Ileum (tissue), 1 donor: ENCODE measurements around a stretch of chr5.

DNA sequence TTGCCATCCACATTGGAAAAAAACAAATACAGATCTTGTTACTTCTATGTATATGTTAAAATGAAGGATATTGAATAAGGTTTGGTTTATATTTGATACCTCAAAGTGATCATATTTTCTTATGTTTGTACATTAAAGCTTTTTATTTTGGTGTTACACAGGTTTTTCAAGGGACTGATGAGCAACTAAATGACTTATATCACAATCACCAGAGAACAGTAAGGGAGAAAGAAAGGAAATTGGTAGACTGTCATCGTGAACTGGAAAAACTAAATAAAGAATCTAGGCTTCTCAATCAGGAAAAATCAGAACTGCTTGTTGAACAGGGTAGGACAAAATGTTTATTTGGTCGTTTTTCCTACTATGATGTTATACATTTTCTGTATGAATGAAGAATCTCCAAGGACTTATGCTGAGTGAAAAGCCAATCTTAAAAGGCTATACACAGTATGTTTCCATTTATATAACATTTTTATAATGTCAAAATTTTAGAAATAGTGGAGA lies 31.0 kb downstream of the RAD50 start:
- PRO-cap, result no peak

DNA sequence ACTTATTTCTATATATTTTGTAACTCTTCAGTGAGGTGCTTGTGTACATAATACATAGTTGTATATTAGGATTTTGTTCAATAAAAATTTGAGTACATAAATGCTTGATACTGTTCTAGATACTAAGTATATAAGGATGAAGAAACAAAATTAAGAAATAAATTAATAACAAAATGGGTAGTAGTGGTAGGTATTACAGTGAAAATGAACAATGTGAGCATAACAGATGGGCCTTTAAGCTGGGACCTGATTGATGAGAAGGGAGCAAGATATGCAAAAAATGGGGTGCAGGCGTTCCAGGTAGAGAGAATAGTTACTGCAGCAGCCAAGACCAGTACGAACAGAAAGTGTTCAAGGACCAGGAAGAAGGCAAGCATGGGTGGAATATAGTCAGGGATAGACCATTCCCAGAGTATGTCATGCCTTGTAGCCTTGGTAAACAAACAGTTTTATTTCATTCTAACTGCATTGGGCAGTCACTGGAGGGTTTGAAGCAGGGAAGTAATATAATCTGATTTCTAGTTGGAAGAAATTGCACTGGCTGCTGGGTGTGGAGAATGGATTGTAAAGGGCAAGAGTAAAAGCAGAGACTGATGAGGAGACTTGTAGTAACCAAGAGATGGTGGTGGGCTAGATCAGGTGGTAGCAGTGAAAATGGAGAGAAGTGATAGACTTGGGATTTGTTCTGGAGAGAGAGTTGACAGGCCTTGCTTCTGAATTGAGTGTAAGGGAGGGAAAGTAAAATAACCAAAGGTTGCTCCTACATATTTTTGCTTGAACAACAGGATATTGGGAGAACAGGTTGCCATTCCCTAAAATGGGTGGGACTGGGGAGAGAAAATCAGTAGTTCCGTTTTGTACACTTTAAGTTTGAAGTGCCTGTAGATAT lies 30.5 kb upstream of the IL13 start:
- PRO-cap, result no peak

DNA sequence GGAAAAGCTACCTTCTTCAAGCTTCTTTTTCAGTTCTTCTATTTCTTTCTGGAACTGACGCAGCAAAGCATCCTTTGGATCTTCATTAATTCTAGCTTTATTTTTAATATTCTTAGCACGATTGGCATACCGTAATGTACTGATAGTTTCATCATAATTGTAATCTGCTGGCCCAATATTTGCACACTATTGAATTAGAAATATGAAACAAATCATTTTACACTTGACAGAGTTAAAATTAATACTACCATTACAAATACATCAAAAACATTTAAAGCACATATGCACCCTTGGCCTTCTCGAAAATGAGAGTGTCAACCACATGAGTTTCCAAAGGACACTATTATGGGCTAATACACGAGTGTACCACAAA lies 21.6 kb downstream of the KIF3A start:
- PRO-cap, result no peak

- PRO-cap, result no peak
Measured at GRCh38 chr5:132763581-132764159, 13.4 kb downstream of the SEPTIN8 start.

DNA sequence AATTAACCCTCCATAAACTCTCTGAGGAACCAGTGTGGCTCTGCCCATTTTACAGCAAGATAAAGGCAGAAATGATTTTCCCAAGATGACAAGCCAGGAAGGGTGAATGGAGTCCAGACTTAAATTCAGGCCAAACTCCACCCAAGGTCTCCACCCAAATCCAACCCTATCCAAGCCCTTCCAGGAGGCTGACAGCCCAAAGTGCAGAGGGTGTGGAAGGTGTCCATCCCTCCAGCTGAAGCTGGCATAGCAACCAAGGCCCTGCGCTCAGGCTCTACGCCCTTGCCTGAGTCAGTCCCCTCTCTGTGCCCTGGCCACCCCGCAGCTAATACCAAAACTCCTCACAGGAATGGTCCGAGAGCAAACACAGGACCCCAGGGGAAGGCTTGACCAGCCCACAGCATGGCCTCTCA lies 2.2 kb downstream of the SEPTIN8 start:
- PRO-cap, result no peak

GRCh38 chr5:132777600-132778158 lies 640 bp upstream of the SEPTIN8 start:
- PRO-cap, result no peak

- PRO-cap, result no peak
Measured at GRCh38 chr5:132867274-132868051, 1.0 kb downstream of the UQCRQ start.

- PRO-cap, result no peak
Measured at GRCh38 chr5:132962297-132963186, 892 bp downstream of the AFF4 start.

DNA sequence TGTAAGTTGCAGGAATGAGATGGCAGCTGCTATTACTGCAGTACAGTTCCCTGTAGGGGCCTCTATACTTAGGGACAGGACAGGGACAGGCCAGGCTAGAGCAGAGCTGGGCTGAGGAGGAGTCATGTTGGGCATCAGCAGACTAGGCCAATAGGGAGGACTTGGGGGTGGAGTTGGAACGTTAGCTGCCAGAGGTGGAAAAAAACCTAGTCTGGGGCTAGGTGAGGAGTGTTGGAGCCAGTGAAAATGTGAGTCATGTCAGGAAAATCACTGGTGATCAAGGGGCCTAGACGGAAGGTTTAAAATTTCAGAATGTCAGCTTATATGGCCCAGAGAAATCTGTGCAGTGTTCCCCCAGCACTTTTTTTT lies 8.2 kb upstream of the HSPA4 start:
- PRO-cap, result no peak

DNA sequence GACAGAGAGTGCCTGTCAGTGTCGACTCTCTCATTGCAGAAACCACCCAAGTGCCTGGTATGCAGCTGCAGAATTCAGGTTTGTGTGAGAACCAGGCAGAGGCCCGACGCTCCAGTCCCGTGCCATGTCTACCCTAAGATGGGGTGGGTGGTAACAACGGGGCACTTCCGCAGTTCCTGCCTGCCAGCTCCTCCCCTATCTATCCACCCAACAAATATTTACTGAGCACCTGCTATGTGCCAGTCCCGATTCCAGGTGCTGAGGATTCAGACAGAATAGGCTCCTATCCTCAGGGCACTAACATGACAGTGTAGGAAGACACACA lies 206.7 kb downstream of the FSTL4 start:
- PRO-cap, result no peak

DNA sequence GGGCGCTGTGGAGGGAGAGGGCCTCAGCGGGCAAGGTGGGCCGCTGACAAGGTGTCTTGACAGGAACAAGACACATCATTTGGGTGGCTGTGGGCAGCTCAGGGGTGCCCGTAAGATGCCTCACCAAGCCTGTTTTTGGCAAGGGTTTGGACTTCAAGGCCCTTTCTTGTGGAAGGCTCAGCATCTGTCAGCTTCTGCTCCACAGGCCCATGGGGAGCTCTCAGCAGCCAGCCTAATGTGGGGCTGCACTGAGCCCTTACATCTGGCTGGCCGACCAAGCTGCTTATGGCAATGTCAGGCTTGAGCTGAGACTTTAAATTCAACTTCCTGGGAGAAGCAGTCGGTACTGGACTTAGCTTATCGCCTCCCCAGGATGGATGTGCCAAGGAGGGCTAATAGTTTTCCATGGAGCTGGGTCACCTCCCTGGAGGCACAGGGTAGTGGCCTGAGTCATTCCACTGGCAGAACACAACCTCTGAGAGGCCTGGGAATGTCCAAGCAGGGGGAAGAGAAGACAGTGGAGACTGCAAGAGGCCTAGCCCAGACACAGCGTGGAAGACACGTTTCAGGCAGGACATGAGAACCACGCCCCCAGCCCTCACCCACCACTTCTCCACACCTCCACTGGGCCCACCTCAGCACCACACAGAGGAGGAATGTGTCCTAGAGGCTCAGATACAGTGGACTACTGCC lies 172.0 kb downstream of the FSTL4 start:
- PRO-cap, result no peak

- PRO-cap, result no peak
Measured at GRCh38 chr5:133717359-133717881, 105.1 kb upstream of the FSTL4 start.

GRCh38 chr5:133956498-133957036 lies 11.9 kb downstream of the C5orf15 start:
- PRO-cap, result no peak

- PRO-cap, result no peak
Measured at GRCh38 chr5:134113871-134114123, 684 bp upstream of the TCF7 start.

DNA sequence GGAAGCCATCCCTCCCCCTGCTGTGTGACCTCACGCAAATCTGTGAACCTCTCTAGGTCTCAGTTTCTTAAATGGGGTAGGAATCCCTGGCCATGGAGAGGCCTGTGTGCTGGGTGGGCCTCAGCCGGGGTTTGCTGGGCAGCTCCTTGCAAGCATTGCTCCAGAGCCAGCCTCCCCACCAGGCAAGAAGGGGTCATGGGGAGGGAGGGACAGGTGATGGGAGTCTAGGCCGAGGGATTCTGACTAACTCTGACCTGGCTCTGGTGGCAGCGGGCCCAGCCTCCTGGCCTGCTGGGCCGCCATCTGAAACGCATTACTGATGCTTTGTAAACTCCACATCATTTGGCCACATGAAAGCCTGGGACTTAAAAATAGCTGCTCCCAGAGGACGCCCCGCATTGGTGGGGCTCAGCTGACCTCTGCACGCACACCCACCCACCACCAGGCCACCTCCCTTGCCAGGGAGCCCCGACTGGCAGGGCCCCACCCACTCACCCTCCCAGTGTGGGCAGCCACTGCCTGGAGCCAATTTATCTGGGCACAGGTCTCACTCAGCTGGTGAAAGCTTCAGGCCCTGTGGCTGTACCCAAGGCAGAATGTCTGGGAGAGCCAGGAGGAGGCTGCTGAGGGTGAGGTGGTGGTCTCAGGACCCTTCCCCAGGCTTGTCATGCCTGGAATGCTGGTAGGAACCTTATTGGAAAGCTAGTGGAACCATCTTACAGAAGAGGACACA lies 10.6 kb downstream of the TCF7 start:
- PRO-cap, result no peak

DNA sequence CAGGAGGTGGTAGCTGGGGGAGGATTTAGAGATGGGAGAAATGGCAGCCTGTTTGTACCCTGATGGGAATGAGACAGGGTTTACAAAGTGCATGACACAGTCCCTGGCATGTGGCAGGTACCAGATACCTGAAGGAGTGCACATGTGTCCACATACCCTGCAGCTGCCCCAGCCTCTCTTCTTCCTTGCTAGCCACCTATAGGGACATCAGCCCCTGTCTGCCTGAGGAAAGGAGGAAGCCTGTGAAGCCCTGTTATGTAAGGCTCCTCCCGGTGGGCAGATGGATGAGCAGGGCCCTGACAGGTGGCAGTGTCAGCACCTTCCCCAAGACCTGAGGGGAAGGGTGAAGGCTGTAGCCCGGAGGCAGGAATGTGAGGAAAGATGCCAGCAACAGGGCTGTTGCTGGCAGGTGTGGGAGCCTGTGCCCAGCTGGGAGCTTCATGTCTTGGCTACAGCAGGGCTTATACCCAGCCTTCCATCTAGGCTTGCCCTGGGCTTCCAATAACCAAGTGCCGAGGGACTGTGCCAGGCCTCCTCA lies 21.7 kb downstream of the TCF7 start:
- PRO-cap, result no peak

DNA sequence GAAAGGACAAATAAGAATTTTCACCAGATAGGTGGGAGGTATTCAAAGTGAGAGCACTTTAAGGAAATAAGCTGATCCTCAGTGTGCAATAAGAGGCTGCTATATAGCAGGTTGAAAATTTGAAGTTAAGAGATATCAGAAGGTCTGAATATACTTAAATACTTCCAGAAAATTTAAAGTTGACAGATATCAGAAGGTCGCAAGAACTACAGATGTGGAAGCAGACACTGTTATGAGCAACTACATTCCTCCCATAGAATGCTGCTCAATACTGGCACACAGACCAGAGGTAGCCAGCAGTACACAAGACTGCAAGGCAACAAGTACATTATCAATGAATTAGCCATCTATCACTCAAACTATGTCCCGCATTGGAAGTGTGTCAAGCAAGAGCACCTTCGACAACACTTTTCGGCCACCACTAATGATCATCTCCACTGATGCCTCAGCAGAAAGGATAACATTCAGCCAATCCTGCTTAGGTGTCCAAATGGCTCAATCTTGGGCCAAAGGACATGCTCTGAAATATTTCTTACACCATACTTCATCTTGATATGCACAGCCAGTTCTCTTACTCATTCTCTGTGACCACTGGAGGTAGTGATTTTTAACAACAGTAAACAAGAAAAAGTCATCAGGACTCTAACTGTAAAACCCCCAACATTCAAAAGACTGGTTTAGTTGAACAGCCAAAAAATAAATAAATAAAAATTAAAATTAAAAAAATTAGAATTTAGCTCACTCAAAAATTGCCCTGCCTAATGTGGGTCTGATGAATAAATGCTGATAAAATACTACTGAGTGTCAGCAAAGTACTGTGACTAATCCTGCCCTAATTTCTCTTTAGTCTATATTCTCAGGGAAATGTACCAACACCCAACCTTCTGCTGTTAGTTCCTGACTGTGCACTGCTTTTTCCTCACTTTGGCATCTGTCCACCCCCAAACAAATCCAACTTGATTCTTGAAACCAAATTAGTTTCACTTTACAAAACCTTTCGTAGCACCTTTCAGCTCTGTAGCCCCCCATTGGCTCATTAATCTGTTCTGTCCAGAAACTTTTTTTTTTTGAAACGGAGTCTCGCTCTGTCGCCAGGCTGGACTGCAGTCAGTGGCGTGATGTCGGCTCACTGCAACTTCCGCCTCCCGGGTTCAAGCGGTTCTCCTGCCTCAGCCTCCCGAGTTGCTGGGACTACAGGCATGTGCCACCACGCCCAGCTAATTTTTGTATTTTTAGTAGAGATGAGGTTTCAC lies 24.8 kb downstream of the SKP1 start:
- PRO-cap, result no peak

DNA sequence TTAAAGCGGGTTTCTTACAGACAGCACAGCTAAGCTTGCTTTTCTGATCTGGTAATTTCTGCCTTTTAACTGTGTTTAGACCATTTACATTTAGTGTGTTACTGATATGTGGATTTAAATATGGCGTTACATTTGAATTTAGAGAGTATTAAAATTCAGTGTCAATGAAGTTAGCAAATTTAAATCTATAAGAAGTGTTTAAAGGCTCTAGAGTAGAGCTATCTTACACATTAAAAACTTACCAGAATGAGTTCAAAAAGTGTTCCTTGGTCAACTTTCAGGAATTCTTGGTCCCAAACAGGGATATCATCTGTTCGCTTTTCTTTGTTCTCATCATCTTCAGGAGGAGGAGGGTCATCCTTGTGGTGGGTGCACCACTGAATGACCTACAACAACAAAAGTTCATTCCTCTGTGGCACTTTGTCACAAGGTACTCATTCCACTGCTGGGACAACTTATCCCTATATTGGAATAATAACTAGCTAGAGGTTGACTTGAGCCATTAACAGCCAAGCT lies 15.9 kb downstream of the SKP1 start:
- PRO-cap, result no peak

- PRO-cap, result no peak
Measured at GRCh38 chr5:134191697-134192643, 15.2 kb upstream of the SKP1 start.

DNA sequence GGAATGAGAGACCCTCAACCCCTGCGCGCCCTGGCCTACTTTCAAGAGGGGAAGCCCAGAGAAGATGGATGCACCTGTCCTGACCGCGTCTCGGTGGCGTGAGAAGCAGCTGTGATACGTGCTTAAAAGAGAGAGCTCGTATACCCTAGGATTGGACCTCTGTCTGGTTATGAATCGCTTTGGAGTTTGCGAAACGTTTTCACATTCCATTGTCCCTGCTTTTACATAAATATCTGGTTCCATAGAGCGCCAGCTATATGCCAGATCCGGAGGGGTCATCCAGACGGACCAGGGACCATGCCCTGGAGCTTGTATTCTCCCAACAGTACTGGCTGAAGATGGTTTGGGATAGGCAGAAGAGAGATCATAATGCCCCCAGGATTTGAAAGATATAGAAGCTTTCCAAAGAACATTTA lies 1.0 kb upstream of the PPP2CA start:
- PRO-cap, result no peak